Skin of body (tissue), 2 donors: Measurements from ENCODE around the genes XRN2 and CST11.

- RAMPAGE, long total RNA, result no peak
These were observed 23.1 kb upstream of the KIZ start for GRCh38 chr20:21102725-21103229.

GRCh38 chr20:21303089-21303924, at the start of gene XRN2:
Gene XRN2, plus strand, starts transcription at chr20:21303331.
- RAMPAGE, long total RNA, result no peak

DNA sequence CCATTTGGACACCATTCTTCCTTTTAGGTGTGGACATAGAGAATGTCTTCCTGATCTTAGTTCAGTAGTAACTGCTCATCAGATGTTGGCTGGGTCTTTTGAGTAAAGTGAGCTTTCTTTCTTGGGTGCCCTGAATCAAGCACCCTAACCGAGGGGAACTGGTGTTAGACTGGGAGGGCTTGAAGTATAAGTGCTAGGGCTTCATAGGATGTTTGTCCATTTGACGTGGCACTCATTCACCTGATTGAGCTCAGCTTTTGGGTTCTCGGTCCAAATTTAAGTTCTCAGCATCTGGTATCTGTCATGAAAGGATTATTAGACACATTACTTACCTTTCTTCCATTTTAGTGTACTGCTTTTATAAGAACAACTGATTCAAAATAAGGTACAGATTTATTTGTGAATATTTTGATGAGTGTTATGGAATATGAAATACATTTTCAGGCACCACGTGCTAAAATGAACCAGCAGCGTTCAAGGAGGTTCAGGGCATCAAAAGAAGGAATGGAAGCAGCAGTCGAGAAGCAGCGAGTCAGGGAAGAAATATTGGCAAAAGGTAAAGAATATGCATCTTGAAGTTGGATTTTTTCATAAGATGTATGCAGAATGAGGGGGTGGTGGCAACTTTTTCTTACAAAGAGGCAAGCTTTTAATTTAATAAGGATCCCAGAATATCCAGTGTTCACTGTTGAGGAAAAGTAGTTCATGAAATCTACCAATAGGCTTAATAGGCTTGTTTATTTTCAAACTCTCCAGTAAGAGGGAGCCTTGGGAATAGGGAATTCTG, 25.2 kb downstream of the XRN2 start:
- RAMPAGE, long total RNA, result no peak

DNA sequence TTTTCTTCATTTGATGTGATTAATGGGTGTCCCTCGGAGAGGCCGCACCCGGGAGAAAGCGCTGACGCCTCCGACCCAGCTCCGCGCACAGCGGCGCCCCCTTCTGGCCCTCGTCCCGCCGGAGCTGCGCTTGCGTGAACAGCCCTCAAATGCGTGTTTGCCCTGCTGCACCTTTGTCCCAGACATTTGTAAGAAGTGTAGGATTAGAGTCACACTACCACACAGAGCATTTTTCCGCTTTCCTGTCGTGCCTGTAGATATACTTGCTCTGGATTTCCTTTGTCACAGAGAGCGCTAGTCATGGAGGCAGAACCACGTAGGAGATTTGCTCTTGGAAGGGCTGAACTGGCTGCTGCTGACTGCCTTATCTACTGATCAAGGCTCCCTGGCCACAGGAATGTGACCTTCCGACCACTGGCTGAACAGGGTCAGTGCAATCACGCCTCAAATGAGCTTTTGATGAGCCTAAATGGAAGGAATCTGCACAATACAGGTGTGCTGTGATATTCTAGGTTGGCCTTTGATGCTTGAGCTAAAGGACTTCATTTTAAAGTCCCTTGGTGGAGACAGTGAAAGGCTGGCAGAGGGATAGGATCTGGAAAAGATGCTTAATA, 62.4 kb downstream of the PAX1 start:
- RAMPAGE, long total RNA, result no peak

DNA sequence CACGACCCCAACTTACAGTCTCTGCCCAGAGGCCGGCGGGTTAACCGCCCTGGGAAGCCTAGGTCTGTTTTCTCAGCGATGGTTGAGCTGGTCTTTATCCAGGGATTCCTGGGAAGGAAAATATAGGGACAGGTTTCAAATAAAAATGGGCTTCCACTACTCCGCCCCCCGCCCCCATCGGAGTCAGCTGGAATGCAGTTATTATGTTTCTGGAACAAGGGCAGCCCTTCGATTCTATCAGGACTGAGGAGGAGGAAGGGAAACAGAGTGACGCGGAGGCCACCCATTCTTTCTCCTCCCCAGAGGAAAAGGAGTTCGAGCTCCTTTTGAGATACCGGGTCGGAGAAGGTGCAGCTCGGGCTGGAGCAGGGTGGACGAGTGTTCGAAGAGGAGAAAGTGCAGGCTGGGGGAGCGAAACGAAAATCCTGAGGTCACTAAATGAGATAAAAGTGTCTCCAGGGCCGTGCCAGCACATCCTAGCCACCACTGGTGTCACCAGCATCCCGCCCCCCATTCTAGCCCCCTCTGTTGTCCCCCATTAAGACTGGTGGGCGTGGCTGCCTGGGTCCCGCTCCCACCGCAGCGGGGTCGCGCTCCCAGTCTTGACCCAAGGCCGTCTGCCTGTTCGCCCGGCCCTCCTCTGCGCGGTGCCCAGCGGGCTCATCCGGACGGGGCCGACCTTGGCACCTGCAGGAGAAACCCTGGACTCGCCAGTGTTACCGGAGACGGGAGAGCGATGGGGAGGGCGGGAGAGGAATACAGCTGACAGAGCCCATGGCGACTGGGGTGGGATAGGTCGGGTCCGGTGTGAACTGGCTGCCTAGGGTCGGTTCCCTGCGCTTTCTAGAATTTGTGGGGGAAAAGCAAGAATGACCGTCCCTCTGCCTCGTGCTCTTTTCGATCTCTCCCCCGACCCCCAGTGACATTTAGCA, 16.3 kb downstream of the FOXA2 start:
- RAMPAGE, long total RNA, result no peak

DNA sequence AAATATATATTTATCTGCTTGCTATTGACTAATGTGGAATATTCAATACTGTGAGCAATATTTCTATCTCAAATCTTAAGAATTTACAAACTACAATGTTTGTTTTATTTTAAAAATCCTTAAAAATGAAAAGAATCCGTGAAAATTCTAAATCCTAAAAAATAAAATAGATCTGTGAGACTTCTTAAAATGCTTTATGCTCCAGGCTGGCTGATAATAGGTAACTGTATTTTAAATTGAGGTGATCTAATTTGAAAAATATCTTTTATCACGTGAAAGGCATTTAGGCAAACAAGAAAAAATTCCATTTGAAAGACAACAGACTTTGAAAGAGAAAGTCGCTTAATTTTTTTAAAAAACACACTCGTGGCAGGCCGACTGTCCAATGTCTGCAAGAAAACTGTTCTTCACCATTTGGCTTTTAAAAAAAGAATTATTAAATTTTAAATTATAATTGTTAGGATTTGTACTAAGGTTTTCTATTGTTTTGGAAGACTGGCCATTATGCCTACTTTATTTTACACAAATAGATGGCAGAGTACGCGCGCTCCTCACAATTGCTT, 14.0 kb downstream of the FOXA2 start:
- RAMPAGE, long total RNA, result no peak

GRCh38 chr20:22574847-22575918, 9.2 kb downstream of the FOXA2 start:
- RAMPAGE, long total RNA, result no peak

DNA sequence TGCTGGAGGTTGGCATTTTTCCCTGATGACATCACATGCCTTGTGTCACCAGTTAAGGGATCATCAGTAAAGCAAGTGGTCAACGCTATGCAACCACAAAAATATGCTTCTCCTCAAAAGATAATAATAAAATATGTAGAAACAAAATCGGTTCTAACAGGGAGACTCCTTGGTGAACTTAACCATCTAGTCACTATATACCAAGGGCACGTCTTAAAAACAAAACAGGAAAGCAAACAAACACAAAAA, 211.7 kb upstream of the FOXA2 start:
- RAMPAGE, long total RNA, result no peak

GRCh38 chr20:23133594-23134082, 47.5 kb upstream of the CD93 start:
- RAMPAGE, long total RNA, result no peak

GRCh38 chr20:23139474-23139717, 53.3 kb upstream of the CD93 start:
- RAMPAGE, long total RNA, result no peak

DNA sequence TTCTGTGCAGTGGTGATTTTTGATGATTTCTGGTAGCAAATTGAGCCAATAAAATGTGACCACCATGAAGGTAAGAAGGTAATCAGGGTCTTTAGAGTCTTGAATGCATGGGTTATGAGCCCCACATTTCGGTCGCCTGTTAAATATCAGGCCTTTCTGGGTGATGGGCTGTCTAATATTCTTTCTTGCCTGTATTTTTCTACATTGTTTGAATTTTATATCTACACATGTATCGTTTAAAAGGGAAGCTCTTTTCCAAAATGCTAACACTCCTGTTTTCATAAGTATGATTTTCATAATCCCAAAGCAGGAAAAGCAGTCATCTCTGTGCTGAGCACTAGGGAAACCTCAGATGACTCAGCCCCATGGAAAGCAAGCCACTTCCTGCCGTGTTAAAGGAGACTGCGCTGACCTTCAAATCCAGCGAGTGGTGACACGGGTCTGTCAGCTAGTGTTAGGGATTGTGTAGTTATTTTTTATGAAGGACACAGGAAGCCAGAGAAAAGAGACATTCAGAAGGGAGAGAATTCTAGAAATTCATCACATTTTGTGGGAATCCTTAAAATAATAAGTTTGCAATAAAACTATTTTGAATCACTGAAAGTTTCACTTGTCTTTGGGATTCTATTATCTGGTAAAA, 56.9 kb upstream of the CD93 start:
- RAMPAGE, long total RNA, result no peak

GRCh38 chr20:23164017-23164707, 78.0 kb upstream of the CD93 start:
- RAMPAGE, long total RNA, result no peak

- RAMPAGE, long total RNA, result no peak
These were observed 506 bp upstream of the NXT1 start for GRCh38 chr20:23349869-23350701.

DNA sequence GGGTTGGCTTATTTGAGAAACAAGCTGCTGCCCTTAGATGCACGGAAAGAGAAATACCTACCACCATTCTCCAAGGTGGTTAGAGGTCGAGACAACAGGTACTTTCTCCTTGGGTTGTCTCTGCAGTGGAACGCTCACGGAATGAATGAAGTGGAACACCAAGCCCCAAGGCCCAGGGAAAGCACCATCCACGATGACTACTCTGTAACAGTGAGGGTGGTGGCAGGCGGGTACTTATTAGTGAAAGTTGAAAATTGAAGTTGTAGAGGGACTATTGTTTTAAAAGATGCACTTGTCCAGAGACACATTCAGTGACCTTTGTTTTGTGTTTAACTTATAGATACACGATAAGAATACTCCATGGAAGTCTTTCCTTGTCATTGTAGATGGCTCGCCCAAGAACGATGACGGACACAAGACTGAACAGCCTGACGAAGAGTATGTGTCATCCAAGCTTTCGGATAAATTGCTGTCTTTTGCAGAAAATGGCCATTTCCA, 7.8 kb downstream of the GZF1 start:
- RAMPAGE, long total RNA, result no peak

GRCh38 chr20:23452759-23452929, at the start of gene CST11:
Gene CST11, minus strand, starts transcription at chr20:23452876.
- RAMPAGE, long total RNA, result no peak

- RAMPAGE, long total RNA, result no peak
These were observed 1.8 kb upstream of the CST3 start for GRCh38 chr20:23639418-23640034.

- RAMPAGE, long total RNA, result no peak
These were observed 22.9 kb upstream of the CST5 start for GRCh38 chr20:23902098-23903252.

DNA sequence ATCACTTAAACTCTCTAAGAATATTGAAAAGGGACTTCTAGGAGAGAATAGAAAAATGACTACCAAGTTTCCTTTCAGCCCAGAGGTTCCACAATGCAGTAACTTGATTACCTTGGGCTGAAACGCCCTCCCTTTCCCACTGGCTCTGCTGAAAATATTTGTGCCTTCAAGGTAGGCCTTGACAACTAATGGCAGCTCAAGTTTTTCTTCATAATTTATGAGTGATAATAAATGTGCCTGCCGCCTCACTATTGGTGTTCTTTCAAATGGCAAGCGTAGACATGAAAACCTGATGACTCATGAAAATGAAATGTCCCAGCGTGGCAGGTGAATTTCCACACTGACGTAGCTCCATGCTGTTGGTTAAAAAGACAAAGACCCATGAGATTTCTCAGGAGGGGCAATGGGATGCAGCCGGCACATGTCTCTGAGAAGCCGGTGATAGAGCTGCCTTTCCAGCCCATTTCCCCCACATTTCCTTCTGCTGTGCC, 107.2 kb upstream of the GGTLC1 start:
- RAMPAGE, long total RNA, result no peak

GRCh38 chr20:24432123-24432447, 37.3 kb upstream of the SYNDIG1 start:
- RAMPAGE, long total RNA, result no peak

DNA sequence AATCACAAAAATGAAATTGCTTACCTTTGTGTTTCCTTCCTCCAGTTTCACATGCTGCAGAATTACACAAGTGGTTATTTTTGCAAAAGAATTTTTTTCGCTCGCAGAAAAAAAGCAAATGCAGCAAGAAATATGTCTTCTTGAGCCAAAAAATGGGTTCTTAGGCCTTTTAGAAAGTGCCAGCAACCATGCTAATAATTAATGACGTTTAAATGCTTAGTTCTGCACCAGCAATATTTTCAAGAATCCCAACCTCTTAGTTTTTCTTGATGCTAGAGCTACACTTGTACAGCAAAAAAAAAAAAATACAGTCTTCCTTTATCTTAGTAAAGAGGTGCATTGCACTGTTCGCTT, 6.7 kb upstream of the SYNDIG1 start:
- RAMPAGE, long total RNA, result no peak